ENCODE measurements around a stretch of chr14.

GRCh38 chr14:91890220-91890719, 22.9 kb upstream of the TC2N start:
- RRBS: no CpG with 5 or more reads among the region's 6 CpGs

GRCh38 chr14:92128678-92129145, 6.9 kb downstream of the CPSF2 start:
- RRBS: no CpG with 5 or more reads among the region's 3 CpGs

GRCh38 chr14:92141811-92142343, 20.1 kb downstream of the CPSF2 start:
- RRBS: no CpG with 5 or more reads among the region's 3 CpGs

DNA sequence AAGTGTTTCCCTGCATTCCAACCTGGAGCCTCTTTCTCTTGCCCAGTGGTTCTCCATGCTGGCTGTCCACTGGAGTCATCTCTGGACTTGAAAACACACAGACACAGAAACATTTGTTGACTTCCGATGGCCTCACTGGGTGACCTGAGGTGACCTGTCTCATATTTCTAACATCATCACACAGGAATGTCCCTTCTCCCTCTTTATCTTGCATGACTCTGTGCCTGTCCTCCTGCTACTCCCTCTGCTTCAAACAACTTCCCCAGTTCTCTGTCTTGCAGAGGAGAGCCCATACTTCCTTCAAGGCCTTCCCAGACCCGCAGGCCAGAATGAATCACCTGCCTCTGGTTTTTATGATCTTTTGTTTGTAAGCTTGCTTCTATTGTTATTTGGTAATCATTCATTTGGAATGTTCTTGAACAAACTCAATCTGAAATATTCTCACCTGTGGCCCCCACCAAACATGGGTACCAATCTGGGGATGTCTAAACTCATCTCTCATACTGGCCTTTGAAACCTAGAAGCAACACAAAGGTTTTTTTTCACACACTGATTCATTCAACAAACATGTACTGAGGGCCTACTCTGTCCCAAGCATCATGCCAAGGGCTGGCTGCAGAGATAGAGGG, 9.7 kb upstream of the RIN3 start:
- RRBS: no CpG with 5 or more reads among the region's 2 CpGs

DNA sequence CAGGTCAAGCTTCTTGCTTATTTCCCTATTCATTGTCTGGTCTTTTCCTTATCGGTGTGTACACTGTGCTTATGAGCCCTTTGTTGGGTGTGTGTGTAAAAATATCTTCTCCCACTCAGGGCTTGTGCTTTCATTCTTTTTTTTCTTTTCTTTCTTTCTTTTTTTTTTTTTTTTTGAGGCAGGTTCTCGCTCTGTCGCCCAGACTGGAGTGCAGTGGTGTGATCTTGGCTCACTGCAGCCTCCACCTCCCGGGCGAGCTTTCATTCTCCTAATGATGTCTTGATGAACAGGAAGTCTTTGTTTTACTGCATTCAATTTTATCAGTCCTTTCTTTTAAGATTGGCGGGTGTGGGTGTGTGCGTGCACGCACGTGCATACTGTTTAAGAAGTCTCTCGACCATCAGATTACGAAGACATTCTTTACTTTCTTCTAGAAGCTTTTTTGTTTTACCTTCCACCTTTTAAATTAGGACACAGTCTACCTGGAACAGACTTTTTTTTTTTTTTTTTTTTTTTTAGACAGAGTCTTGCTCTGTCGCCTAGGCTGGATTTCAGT, 21.7 kb downstream of the RIN3 start:
- RRBS: no CpG with 5 or more reads among the region's 12 CpGs

- RRBS: no CpG with 5 or more reads among the region's 5 CpGs
Measured at GRCh38 chr14:92652898-92653041, 95.7 kb downstream of the LGMN start.

DNA sequence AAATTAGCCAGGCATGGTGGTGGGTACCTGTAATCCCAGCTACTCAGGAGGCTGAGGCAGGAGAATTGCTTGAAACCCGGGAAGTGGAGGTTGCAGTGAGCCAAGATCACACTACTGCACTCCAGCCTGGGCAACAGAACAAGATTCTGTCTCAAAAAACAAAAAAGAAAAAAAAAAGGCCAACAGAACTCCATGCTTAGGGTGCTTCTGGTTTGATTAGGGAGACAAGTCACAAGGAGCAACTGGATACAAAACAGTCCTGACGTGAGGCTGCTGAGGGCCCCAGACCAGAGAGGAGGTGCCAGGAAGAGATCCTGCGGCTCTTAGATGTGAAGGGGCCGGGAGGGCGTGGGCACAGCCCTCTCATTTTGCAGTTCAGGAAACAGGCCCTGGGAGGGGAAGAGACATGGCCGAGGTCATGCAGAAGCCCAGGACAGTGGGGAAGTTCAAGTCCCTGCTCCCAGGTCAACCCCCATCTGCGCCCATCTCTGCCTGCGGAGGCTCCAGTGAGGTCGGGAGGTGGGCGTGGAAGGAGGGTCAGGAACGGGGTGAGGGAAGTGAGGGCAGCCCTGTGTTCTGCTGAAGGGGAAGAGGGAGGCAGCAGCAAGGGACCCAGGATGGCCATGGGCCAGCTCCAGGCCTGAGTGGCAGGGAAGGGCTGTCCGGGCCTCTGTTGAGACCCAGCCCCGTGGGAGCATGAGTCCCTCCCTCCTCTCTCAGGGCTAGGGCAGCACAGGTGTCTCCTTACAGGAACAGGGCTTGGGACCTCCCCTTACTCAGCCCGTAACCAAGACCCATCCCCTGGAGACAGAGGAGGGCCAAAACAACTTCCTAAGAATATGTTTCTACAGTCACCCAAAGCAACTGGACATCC, 91.0 kb downstream of the LGMN start:
- RRBS: no CpG with 5 or more reads among the region's 14 CpGs

- RRBS: 9% methylated on average over 38 of the region's 49 CpGs
Measured at GRCh38 chr14:92686777-92687504, 61.5 kb downstream of the LGMN start.

DNA sequence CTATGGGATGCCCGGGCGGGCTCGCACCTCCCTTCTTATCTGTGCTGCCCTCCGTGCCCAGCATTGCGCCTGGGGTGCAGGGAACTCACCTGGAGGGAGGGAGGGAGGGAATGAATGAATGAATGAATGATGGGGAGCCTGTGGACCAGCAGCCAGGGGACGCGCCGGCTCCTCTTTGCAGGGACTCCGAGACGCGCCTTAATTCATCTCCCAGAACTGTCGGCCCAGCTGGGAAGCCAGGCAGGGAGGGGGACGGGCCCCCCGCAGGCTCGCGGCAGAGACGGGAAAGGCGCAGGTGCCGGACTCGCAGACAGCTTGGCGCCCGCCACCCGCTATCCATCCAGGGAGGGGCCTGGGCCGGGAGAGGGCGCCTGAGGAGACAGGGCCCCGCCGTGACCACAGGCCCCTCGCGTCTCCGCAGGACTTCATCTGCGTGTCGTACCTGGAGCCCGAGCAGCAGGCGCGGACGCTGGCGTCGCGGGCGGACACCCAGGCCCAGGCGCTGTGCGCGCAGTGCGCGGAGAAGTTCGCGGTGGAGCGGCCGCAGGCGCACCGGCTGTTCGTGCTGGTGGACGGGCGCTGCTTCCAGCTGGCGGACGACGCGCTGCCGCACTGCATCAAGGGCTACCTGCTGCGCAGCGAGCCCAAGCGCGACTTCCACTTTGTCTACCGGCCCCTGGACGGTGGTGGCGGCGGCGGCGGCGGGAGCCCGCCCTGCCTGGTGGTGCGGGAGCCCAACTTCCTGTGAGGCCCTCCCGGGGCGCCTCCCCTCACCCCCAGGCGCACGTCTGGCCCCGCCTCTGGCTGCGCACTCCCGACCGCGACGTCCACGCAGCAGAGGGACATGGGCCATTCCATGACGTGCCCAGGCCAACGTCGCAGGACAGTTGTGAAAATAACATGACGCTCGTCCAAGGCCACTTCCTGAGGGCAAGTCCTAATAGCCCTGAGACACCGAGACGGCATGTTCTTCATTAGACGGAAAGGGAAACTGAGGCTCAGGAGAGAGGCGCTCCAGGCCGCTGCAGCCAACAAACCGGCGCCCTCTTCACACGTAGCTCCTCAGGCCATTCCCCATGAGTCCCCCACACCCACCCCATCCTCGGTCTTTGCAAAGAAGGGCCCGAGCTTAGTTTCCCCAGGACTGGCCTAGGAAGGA, 60.5 kb downstream of the LGMN start:
- RRBS: 78% methylated on average over 23 of the region's 98 CpGs

DNA sequence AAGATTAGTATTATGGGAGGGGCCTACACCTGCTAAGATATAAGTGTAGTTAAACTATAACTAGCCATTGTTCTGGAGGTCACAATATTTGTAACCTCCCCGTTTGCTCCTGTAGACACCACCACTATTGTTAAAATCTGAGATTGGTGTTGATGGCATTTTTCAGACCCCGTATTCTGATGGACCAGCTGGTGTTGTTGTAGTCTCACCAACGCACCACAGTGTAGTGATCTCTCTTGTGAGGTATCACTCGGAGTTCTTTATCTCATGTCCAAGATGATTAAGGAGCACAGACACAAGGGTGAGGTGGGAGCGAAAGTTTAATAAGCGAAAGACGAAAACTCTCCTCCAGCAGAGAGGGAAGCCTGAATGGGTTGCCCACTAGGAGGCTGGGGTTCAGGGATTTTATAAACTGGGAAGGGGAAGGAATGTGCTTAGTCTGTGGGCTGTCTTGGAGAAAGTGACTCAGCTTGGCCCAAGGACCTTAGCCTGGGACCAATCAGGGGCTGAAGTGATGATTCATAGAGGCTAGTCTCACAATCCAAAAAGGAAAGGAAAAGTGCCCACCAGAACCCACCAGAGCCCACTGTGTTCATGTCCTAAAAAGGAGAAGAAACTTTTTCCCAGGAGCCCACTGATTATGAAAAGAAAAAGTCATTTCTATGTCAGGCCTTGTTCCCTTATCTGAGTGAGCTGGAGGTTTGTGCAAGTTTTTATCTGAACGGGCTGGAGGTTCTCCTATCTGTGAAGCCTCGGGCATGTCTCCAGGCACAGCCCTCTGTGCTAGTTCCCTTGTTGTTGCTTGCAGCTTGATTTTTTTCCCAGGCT, 8.5 kb upstream of the GOLGA5 start:
- RRBS: no CpG with 5 or more reads among the region's 9 CpGs

- RRBS: no CpG with 5 or more reads among the region's 12 CpGs
Measured at GRCh38 chr14:92878171-92878562, 44.8 kb upstream of the CHGA start.

- RRBS: no CpG with 5 or more reads among the region's 13 CpGs
Measured at GRCh38 chr14:92906742-92907601, 16.0 kb upstream of the CHGA start.

DNA sequence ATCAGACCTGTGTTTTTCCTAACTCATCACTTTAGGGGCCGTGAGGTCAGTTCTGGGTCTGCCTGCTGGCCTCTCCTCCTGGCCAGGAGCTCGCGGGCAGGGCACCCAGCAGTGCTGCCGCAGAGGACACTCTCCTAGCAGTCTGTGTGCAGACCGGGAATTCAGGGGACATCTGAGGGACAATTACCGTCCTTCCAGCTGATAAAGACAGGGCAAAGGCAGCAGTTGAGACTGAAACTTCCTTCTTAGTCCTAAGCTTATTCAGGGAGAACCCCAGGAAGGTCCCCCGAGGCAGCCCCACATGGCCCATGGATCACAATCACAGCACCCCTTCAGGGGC, 89.6 kb downstream of the CHGA start:
- RRBS: no CpG with 5 or more reads among the region's 7 CpGs

DNA sequence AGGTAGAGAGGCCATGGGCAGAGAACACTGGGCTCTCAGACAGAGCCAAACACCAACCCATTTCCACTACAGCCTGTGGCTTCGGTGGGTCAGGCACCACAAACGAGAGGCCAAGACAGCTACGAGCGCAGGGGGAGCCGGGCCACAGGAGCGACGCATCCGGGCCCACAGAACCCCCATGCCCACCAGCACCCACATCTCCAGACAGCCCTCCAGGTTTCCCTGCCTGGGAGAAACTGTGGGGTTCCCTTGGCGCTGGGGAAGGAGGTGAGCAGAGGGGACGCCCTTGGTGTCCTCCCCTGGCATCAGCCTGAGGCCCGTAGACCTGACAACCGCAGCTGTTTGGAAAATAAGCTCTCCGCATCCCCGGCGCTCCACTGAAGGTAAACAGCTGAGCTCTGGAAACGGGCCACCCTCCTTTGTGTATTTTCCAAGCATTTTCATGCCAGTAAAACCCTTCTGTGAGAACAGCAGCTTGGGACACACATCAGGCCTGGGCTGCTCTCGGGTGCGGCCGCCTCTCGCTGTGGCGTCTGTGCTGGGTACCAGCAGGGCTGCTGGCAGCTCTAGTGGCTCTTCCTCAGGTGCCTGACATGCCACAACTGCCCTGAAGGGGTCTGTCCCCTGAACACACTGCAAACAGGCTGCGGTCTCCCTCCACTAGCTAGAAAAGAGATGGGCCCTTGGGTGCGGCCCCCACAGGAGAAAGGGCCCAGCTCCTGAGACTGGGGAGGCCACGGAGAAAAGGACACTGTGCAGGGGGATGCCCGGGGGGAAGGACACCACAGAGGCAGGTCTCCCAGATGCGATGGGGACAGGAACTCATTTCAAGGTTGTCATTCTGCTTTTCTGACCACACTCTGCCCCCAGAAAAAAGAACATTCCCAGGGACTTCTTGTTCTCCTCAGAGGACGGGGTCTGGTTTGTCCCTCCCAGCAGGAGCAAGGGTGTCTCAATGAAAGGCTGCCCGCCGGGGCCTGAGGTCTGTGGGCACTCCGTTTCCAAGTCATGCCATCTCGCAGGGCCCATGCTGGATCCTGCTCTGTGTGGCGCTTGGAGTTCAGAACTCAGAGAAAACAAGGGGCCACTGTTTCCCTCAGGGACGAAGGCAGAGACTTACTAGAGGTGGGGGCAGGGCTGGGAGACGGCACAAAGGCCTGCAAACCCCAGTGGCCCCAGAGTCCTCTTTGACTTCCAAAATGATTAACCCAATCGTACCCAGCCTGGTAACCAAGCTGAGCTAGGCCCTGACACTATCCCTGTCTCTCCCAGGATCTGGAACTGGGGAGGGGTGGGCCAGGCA, 96.2 kb downstream of the ITPK1 start:
- RRBS: no CpG with 5 or more reads among the region's 35 CpGs

DNA sequence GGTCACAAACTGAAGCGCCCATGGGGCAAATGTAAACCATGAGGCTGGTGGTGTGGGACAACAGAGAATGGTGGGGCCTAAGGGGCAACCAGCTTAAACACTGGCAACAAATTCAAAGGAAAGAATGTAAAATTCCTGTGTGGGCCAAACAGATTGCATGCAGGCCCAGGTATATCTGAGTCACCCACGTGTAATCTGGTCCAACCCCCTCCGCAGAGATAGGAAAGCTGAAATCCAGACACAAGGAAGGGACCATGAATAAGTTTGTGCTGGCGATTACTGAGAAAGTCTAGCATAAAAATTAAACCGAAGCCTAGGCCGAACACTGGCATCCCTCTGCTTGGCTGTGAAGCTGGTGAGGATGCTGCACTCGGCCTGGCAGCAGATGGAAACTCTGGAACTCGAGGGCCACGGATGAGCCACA, 71.6 kb downstream of the ITPK1 start:
- RRBS: no CpG with 5 or more reads among the region's 9 CpGs

DNA sequence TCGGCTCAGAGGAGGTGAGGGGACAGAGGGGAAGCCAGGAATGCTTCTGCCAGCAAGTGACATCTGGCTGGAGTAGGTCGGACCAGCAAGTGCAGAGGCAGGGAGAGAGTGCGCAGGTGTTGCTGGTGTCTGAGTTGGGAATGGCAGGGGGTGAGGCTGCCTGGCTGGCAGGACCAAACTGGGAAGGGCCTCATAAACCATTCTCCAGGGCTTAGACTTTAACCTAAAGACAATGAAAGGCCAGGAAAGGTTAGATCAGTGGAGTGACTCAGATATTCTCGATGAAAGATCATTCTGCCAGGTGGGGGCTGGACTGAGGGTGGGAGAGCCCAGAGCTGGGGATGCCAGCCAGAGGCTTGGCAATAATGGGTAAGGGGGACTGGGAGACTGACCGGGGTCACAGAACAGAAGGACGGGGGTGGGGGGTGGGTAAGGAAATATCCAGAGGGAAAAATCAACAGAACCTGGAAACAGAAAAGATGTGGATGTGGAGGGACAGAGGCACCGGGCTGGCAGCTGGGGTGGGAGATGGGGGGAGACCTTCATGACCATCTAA, 66.3 kb downstream of the ITPK1 start:
- RRBS: 38% methylated on average over 3 of the region's 7 CpGs

DNA sequence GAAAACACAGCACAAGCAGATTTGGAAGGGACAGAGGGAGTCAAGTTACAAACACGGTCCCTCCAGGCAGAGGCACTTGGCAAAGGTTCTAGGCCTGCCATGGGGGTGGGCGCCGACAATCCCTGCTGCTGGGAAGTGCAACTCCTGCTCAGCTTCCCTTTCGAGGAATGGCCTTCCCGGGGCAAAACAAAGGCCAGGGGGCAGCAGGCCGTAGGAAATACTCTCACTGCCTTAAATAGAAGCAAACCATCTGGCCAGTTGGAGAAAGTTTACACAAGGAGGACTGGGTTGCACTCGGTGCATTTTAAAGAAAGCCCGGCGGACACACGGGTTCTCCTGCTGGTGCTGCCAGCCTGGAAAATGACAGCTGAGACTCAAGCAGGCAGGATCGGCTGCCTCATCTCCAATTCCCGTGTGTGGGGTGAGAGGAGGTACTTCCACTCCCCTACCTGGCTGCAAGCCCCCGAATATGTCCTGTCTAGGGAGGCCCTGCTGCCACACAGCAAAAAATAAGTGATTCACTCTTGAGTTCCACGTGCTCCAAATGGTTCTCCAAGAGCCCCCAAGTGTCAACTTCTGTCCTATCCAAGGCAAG, 65.7 kb downstream of the ITPK1 start:
- RRBS: no CpG with 5 or more reads among the region's 14 CpGs

- RRBS: no CpG with 5 or more reads among the region's 6 CpGs
Measured at GRCh38 chr14:93186537-93186924, 1.4 kb downstream of the LYSET start.

GRCh38 chr14:93208499-93209031, 1.5 kb downstream of the UBR7 start:
- RRBS: no CpG with 5 or more reads among the region's 7 CpGs

DNA sequence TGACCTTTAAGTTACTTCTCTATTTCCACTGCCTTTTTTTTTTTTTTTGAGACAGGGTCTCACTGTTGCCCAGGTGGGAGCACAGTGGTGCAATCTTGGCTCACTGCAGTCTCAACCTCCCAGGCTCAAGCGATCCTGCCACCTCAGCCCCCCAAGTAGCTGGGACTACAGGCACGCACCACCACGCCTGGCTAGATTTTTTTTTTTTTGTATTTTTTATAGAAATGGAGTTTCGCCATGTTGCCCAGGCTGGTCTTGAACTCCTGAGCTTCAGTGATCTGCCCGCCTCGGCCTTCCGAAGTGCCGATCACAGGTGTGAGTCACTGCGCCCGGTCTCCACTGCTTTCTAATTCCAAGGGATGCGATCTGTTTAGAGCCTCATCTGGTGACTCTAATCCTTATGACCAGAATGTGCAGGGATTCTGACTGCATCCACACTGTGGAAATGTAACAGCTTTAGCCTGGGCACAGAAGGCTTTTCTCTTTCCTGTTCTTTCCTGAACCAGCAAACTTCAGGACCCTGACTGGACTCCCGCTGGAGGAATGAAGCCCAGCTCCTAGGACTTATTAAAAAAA, 34.1 kb downstream of the UBR7 start:
- RRBS: no CpG with 5 or more reads among the region's 12 CpGs